Myometrial cell (primary cell): ENCODE results near the genes EPHA2, FBXO42 and MFAP2.

DNA sequence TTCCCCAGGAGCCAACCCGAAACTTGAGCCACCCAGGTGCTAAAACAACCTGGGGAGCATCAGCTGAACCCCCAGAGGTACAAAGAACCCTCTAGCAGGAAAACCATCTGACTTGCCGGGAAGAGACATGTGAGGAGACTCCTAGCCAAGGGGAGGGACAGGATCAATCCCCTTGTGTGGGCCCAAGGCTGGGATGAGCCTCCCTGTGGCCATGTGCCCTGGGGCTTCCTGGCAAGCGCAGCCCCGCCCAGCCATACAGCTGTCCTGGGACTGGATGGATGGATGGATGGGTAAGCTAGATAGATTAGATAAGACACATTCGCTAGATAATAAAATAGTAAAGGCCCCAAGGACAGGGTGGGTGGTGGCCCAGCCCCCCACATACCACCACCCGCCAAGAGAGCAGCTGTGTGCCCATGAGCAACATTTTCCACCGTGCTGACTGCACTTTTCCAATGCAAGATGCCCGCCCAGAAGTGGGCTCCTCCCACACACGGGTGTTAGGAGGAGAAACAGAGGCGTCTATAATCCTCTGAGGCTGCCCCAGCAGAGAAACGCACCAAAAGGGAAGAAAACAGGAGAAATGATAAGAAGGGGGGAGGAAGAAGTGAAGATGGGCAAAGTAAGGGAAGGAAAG lies 25.1 kb downstream of the ZBTB17 start:
- RAMPAGE, long total RNA = no peak

GRCh38 chr1:16015108-16015898 lies 2.5 kb downstream of the HSPB7 start:
- RAMPAGE, long total RNA = no peak

DNA sequence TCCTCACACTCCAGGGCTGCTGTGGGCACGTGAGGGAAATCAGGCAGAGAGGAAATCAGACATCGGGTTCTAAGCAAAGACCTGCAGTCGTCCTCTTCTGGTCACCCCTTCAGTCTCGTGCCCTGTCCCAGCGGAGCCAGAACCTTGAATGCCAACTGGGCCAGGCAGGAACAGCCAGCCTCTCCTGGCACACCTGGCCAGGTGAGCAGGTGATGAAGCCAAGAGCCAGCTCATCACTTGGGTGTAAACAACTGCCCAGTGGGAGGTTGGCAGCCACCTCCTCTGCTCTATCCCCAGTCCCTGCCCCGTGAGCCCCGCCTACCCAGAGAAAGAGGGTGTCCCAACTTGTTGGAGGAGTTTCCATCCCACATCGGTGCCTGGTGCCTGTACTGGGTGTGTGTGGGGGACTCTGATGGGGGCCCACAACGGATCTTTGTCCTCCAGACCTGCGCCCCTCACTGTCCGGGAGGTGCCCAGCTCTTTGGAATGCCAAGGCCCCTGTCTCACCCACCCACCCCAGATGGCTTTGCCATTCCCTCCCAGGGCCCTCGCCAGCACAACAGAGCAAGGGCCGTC lies 17.8 kb upstream of the FAM131C start:
- RAMPAGE, long total RNA = no peak

DNA sequence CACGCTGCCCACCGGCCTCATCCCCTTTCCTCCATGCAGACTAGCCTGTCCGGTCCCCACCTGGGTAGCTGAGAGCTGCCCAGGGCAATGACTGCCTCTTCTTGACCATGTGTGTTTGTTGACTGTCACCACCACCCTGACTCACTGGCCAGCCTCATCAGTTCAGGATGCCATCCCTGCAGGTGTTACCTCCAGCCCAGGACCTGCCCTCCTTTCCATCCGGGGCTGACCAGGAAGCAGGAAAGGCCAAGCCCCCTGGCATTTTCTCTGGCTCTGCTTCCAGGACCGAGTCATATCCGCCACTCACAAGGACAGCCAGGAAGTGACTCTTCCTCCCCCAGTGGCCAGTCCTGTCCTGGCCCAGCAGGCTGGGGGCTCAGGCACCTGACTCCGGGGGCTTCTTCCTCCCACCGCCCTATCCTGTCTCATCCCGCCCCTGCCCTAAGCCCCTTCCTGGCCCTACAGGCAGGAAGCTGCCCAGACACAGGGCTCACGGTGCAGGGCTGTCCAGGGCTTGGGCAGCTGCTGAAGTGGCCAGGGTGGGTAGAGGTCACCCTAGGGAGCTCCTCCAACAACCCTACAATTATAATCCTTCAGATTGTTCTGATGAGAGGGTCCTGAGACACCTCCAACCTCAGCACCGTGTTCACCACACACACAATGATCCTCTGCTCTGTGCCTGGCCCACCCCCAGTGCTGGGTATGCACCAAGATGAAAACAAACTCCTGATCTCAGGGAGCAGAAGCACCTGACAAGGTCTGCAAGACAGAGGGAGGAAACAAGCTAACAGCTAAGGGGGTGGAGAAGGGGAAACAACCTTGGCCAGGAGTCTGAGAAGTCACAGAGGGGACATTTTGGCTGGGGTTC lies 16.9 kb downstream of the EPHA2 start:
- RAMPAGE, long total RNA = no peak

- RAMPAGE, long total RNA = no peak
These were observed 3.1 kb downstream of the EPHA2 start for GRCh38 chr1:16152330-16153611.

DNA sequence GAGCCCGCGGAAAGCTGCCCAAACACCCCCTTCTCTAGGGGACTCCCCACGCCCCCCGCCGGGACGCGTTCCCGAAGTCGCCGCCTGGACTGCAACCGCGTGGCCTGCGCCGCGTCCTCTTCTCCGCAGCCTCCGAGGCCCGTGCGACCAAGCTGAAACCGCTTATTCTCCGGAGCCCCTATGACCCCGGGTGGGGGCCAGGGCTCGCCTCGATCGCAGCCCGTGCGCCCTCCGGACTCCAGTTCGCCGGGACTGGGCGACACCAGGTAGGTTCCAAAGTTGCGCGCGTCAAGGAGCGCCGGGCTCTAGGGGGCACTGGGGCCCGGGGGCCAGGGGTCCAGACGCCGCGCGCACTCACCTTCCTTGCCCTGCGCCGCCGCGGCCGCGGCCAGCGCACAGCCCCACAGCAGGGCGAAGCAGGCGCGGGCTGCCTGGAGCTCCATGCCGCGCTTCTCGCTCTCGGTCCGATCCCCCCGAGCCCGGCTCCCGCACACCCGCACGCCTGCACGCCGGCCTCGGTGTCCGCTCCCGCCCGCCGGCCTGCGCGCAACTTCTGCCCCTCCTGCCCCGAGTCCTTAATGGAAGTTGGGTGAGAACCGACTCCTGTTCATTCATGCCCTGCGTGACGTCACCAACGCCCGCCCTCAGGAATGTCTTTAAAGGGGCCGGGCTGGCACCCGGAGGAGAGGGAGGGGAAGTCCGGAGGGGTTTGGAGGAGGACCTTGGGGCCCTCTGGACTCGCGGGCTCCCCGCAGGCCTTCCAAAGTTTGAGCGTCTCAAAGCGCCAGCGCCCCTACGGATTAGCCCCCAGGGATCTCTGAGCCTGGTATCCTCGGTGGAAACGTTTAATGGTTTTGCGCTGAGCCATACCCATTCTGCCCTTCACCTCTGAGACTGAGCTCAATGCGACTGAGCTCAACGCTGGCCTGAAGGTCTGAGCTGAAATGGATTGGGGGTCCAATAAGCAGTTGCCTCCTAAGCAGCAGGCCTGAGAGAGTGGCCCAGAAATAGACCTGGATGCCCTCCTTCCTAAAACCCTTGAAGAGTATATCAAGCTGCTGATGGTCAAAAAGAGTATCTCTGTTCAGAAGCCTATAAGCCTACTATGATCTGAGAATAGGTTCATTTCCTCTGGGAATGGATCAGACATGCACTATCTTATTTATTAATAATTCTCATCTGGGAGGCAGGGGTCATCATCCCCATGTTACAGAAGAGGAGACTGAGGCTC lies at the start of gene EPHA2:
Gene EPHA2 (minus strand): TSS at position 580 of the 1,231 bp plus-strand sequence.
- RAMPAGE, long total RNA = no peak

DNA sequence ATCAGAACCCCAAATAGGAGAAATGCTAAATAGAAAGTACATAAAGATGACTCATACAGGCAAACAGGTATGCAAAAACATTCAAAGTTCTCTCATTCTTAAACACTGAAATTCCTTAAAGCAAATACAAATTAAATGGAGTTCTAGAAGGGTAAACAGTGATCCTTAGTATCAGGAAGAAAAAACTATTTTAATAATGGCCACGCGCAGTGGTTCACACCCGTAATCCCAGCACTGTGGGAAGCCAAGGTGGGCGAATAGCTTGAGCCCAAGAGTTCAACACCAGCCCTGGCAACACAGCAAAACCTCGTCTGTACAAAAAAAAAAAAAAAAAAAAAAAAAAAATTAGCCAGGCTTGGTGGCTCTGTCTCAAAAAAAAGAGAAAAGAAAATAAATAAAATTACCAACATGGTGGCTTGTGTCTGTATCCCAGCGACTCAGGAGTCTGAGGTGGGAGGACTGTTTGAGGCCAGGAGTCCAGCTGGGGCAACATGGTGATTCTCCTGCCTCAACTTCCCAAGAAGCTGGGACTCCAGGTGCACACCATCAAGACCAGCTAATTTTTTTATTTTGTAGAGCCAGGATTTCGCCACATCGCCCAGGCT lies 17.4 kb downstream of the FBXO42 start:
- RAMPAGE, long total RNA = no peak

- RAMPAGE, long total RNA = no peak
These were observed at the start of gene FBXO42 for GRCh38 chr1:16351779-16352750. Gene FBXO42, minus strand, starts transcription at chr1:16352480.

GRCh38 chr1:16400231-16400880 lies 33.3 kb downstream of the SZRD1 start:
- RAMPAGE, long total RNA = no peak

DNA sequence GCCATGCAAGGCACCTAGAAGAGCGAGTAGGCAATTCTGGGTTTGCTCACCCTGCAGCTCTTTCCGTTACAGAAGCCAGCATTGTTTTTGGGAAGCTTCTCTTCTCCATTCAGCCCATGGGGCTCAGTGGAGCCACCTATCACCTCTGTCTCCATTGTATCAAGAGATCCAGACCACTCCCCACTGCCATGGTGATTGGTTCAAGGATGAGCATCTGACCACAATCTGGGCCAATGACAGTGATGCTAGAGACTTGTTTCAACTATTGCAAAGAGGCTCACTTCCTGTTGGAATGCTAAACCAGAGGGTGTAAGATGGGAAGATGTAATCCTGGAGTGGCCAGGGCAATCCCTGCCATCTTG lies 6.6 kb downstream of the SPATA21 start:
- RAMPAGE, long total RNA = no peak

DNA sequence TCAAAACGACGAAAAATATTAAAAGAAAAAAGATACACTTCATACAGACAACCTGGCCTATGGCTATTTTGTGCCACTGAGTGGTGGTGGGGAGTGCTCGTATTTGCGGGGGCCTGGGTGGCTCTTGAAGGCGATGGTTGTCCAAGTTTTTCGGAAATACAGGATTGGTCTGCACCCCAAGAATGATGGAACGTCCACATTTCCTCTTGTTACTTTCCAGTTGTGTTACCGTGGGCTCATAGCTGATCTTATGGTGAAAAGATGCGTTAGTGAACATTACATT lies 986 bp downstream of the NECAP2 start:
- RAMPAGE, long total RNA = no peak

DNA sequence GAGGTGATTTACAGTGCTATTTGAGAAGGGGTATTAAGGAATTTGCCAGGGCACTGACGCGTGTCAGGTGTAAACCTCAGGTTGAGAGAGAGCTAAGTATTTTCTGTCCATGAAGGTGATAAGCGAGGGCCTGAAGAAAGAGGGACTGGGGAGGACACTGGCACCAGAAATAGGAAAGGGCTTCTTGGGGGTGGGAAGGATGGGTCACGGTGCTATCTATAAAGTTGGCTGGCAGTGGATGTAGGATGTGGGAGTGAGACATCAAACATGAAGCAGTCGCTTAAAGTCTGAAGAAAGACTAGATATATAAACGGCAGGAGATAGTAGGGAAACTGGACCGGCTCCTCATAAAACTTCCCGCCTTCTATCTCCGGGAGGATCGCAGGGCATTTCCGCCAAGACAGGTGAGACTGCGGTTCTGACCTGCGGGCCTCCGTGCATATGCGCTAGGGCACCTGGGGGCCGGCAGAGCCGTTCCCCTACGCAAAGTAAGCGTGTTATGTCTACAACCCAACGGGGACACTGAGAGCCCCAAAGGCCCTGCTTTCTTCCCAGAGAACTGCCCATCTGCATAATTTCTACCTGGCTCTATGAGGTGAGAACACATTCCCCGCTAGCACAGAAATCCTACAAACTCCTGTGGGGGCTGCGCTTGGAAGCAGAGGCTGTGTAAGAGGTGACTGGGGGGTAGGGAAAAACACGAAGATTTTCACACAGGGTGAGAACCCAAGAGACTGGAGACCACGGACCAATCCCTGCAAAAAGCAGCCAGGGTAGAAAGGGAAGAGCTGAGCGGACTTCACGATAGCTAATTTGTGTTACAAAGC lies 72.8 kb downstream of the NECAP2 start:
- RAMPAGE, long total RNA = no peak

DNA sequence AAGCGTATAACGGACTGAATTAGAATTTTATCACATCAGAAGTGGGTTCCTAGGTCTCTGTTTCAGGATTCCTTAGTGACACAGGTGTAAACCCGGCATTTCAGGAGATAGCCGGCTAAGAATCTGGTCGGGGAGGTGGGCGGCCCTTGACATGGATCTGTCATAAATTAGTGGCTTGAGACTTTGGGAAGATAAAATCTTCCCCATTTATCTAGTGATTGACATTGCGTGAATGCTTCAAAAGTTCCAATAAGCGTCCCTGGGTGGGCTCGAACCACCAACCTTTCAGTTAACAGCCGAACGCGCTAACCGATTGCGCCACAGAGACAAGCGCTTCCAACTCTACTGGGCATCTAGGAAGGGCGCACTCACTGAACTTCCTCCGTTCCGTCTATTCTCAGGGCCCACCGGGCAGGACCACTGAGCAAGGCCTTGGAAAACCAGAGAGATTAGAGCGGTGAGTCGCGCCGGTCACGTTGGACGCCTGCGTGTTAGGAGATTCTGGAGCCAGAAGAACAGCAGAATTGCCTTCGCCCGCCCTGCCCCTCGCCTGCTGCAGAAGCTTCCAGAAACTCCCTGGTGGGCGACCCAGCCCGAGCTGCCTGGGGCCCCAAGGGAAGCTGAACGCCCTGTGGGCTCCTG lies 79.9 kb downstream of the NECAP2 start:
- RAMPAGE, long total RNA = no peak

- RAMPAGE, long total RNA = no peak
These were observed 176.6 kb downstream of the NECAP2 start for GRCh38 chr1:16616836-16617805.

DNA sequence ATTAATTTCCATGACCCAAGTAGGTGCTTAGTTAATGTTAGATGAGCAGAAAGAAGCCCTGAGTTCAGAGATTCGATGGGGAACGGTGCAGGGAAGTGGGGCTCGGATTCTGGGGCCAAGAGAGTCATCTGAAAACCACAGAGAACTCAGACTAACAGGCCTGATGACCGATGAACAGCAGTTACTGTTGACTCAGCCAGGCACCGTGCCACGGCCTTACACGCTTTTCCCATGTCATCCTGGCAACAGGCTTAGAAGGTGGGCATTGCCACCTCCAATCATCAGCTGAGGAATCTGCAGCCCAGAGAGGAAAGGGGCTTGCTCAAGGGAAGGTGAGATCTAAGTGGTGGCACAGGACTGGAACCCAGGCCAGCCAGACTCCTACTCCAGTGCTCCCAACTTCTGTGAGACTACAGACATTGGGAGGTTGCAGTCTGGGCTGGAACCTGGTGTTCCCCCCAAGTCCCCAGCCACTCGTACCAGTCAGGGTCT lies 182.9 kb downstream of the NECAP2 start:
- RAMPAGE, long total RNA = no peak

DNA sequence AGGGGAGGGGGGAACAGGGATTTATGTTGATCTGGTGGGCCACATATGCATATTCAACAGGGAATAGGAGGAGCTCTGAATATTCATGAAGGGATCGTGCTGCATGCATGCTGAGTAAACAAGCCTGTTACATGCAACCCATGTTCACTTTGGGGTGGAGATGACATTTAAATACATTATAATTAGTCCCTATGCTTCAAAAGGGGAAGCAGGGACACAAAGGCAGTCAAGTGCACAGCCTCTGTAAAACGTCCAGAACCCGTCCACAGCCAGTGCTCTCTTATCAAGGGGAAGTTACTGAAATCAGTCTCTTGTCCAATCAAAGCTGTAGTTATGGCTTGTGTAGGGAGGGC lies 54.8 kb upstream of the CROCC start:
- RAMPAGE, long total RNA = no peak

GRCh38 chr1:16979787-16980990 lies at the start of gene MFAP2:
Gene MFAP2, minus strand, starts transcription at chr1:16980620.
- RAMPAGE, long total RNA = start-site peak on the minus strand at chr1:16980614-16980686, 764 and 1,675 reads in 2 replicates

DNA sequence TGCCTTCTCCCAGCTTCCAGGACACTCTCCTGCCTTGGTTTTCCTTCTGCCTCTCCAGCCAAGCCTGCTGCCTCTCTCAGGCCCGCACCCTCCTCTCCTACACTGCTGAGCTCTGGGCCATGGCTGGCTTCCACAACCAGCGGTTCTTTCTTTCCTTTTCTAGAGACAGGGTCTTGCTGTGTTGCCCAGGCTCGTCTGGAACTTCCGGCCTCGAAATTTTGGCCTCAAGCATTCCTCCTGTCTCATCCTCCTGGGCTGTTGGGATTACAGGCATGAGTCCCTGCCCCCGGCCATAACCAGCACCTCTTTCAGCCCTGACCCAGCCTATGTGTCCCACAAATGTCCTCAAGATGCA lies 548 bp upstream of the MFAP2 start:
- RAMPAGE, long total RNA = no peak

DNA sequence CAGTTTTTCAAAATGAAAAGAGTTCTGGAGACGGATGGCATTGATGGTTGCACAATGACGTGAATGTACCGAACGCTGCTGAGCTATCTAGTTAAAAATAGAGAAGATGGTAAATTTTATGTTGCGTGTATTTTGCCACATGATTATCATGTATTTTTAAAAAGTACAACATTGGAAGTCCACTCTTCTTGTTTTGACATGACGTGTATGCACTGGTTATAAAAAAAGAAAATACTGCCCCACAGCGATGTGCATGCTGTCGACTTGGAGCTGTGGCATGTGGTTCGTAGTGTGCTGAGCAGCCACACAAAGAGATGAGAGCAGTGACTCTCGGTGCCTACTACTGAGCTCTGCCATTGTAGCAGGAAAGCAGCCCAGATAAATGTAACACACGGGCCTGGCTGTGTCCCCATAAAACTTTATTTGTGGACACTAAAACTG lies 22.6 kb upstream of the PADI2 start:
- RAMPAGE, long total RNA = no peak

- RAMPAGE, long total RNA = no peak
These were observed 11.3 kb downstream of the PADI1 start for GRCh38 chr1:17216252-17216584.